Thoracic aorta endothelial cell (primary cell): ENCODE measurements around the genes PALMD, LRRC39, SLC30A7, DPH5 and AMY1A.

- CAGE, long polyA plus RNA: no peak
Observed at GRCh38 chr1:97649920-97650522, 270.8 kb downstream of the DPYD start.

DNA sequence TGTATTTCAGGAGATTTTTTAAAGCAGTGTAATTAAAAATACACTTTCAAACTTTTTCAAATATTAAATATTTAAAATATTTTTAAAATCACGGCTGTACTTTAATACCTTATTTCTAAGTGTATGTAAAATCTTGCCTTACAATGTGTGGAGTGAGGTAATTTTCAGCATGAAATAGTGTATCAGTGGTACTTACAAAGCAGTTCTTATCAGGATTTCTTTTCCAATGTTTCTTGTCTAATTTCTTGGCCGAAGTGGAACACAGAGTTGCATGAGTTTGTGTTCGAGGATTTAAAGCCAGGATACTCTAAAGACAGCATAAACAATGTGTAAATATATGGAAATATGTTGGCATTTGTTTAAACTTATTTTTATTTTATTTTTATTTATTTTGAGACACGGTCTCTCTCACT is 37.8 kb downstream of the DPYD start:
- CAGE, long polyA plus RNA: no peak

- CAGE, long polyA plus RNA: no peak
Observed at GRCh38 chr1:98054169-98054710, 133.4 kb upstream of the DPYD start.

GRCh38 chr1:99645562-99646814 is at the start of gene PALMD:
Gene PALMD (plus strand): TSS chr1:99646113.
- CAGE, long polyA plus RNA: no peak

- CAGE, long polyA plus RNA: no peak
Observed at GRCh38 chr1:99818267-99818569, 31.9 kb upstream of the AGL start.

GRCh38 chr1:100178136-100178456 is at the start of gene LRRC39:
Gene LRRC39 (minus strand): TSS chr1:100178256.
- CAGE, long polyA plus RNA: no peak

GRCh38 chr1:100217819-100218194 is 31.8 kb downstream of the DBT start:
- CAGE, long polyA plus RNA: no peak

- CAGE, long polyA plus RNA: no peak
Observed at GRCh38 chr1:100265396-100265881, 577 bp upstream of the RTCA start.

- CAGE, long polyA plus RNA: no peak
Observed at GRCh38 chr1:100267777-100268467, 1.9 kb downstream of the RTCA start.

GRCh38 chr1:100279204-100279873 is 13.3 kb downstream of the RTCA start:
- CAGE, long polyA plus RNA: no peak

GRCh38 chr1:100412879-100413590 is 60.7 kb downstream of the CDC14A start:
- CAGE, long polyA plus RNA: no peak

GRCh38 chr1:100441600-100442192 is 89.4 kb downstream of the CDC14A start:
- CAGE, long polyA plus RNA: no peak

DNA sequence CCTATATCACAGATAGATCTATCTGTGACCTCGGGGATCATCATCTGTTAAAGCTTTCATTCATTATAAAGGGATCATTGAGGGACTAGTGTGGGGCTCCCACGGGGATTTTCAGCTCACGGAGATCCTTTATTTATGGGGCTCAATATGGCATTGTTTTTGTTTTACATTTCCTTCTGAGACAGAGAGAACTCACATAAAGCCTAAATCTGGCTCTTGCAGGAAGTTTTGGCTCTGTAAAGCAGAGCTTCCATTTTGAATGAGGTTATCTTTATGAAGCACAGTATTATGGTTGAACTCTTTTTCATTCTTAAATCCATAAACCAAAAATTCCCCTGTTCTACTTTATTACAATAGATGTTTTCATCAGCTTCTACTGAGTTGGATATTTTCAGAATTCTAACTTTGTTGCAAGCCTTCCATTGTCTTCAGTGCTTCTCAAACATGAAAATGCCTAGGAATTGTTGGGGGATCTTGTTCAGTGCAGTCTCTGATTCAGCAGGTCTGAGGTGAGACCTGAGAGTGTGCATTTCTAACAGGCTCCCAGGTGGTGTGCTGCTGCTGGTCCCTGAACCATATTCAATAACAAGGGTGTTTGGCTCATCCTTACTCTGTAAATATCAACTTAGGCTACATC is 59.4 kb upstream of the GPR88 start:
- CAGE, long polyA plus RNA: no peak

DNA sequence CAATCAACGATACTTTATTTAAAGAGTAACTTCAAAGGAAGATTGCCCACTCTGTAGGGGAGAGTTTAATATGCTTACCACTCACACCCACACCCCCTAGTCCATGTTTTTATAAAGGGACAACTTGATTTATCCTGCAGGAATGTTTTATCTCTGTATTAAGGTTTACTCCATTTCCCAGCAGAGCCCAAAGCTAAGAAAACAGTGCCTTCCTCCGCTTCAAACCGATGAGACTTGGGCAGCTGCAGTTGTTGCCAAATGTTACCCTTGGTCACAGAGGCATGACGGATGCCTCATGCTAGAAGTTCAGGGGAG is 61.5 kb upstream of the VCAM1 start:
- CAGE, long polyA plus RNA: no peak

- CAGE, long polyA plus RNA: no peak
Observed at GRCh38 chr1:100895609-100896309, at the start of gene SLC30A7. Gene SLC30A7 (plus strand): TSS chr1:100896090.

GRCh38 chr1:100974545-100975671 is 50.7 kb downstream of the DPH5 start:
- CAGE, long polyA plus RNA: no peak

- CAGE, long polyA plus RNA: no peak
Observed at GRCh38 chr1:101025648-101026732, at the start of gene DPH5. Gene DPH5 (minus strand): TSS chr1:101025784.

DNA sequence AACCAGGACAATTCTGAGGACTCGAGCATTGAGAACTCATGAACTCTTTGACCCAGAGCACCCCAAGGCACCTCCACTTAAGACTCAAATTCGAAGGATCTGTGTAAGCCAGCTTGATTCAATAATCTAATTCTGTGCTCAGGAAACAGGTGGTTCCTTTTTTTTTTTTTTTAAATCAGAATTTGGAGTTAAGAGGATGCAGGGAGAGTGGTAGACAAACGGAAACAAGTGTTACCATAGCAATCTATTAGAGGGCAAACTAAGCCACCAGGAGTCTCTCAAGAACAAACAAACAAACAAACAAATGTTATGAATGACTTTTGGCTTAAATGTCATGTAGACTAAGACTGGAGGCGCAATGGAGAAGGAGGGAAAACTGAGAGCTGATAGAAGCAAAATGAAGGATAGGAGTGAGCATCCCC is 53.8 kb upstream of the DPH5 start:
- CAGE, long polyA plus RNA: no peak

GRCh38 chr1:101307911-101308428 is 71.2 kb downstream of the S1PR1 start:
- CAGE, long polyA plus RNA: no peak

GRCh38 chr1:103655499-103655932 is at the start of gene AMY1A:
Gene AMY1A (plus strand): TSS chr1:103655760.
- CAGE, long polyA plus RNA: no peak